Right ventricle myocardium (tissue), 1 donor: ENCODE results near the gene ALDH9A1.

DNA sequence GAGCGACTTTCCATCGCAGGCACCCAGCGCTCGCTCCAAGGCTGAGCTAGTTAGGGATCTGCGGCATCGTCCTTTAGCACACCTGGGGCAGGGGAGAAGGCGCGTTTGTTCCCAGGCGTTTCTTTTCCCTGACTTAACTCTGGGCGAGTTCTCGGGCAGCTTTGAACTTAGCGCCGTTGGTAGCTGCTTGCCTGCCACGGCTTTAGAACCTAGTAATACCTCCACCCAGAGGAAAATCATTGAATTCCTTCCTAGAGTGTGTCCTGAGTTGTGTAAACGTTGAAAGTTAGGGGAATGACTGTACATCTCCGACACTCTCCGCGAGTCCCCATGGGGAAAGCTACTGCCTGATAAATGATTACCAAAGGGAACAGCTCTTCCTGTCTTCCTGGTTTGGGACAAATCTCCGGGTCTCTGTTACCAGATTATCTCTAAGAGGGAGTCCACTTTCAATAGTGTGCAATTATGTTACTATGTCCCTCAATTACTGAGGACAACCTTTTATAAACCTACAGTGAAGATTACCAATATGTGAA, 565 bp upstream of the OLFML2B start:
- PRO-cap, 2 experiments = no peak in any of the 2 experiments

DNA sequence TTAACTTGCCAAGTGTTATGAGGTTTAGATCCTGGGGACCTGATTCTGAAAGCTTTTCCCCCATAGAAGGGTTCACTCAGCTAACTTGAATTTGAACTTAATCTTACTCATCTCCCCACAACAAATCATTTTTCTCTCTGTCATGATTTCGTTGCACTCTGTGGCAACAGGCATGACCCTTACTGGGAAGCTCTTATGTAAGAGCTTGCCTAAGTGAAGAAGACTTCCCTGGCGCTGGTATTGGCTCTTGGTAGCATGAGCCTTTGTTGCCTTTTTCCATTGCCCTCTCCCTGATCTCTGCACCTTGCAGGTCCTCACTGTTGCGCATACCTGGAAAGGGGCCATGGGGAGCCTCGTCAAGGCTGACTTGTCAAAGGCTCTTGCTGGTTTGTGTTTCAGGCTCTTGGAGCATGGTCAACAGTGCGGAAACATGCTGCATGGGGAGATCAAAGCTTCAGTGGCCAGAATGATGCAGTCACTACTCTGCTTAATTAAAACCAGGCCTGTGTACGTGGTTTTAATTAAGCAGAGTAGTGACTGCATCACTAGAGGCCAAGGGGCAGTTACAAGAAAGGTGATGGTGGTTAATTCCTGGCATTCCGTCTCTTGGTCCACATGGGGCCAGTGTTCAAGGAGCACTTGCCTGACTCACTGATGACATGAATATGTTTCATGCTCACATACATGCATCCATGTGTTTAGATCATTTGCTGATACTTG, 141.3 kb downstream of the SPATA46 start:
- PRO-cap, 2 experiments = no peak in any of the 2 experiments

GRCh38 chr1:162541458-162542190, 19.9 kb upstream of the UAP1 start:
- PRO-cap, 2 experiments = no peak in any of the 2 experiments

- PRO-cap, 2 experiments = no peak in any of the 2 experiments
Measured at GRCh38 chr1:162581107-162581718, 19.7 kb downstream of the UAP1 start.

GRCh38 chr1:162719639-162720292, 70.7 kb upstream of the HSD17B7 start:
- PRO-cap, 2 experiments = no peak in any of the 2 experiments

DNA sequence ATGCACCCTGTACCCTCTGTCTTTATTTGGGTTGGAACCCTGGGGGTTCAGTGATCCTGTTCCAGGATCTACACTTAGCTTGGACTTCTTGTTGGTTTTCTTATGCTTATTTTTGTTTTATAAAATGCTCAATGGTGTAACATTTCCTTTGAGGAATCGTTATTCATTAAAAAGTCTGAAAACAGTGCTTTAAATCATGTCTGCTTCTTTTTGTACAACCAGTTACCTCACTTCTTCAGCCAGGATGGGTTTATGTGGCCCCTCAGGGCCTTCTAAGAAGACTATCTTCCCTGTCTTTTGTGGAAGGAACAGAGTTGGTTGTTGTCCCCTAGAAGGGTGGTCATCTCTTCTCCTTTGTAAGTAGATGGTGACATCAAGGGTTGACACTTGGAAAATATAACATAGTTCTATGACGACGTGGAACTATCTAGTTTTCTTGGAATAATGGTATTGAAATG, 38.1 kb downstream of the PBX1 start:
- PRO-cap, 2 experiments = no peak in any of the 2 experiments

- PRO-cap, 2 experiments = no peak in any of the 2 experiments
Measured at GRCh38 chr1:164608372-164608776, 49.4 kb downstream of the PBX1 start.

DNA sequence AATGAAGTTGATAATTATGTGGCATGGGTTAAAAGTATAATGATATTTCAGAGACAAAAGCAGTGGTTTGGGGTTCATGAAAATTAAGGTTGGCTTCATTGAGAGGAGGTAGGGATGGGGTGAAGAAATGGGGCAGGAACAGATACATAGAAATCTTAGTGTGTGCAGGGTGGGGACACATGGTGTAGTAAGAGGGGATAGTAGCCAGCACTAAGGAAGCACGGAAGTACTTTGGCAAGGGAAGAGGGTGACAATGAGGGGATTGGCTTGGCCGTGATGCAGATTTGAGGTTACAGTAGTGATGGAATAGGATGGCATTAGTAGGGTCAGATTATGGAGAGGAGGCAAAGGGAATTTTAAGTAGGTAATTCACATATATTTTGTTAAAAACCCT, 118.6 kb downstream of the PBX1 start:
- PRO-cap, 2 experiments = no peak in any of the 2 experiments

DNA sequence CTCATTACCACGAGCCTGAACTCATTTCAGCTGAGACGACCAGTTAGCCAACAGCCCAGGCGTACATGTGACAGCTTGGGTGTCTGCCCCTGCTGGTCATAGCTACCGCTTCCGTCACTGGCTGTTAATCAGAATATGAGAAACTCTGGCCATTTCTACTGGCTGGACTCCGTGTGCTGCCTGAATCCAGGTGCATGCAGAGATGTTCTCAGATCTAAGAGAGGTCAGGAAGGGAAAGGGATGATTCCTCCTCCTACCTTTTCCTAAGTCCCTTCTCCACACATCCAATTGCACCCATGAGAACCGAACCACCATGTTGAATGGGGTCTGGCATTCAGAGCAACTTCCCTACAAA, 144.5 kb downstream of the PBX1 start:
- PRO-cap, 2 experiments = no peak in any of the 2 experiments

GRCh38 chr1:164736305-164736964, 177.5 kb downstream of the PBX1 start:
- PRO-cap, 2 experiments = no peak in any of the 2 experiments

- PRO-cap, 2 experiments = no peak in any of the 2 experiments
Measured at GRCh38 chr1:164748048-164749189, 189.4 kb downstream of the PBX1 start.

- PRO-cap, 2 experiments = no peak in any of the 2 experiments
Measured at GRCh38 chr1:164759973-164760519, 201.1 kb downstream of the PBX1 start.

GRCh38 chr1:165248852-165249282, 107.6 kb downstream of the LMX1A start:
- PRO-cap, 2 experiments = no peak in any of the 2 experiments

DNA sequence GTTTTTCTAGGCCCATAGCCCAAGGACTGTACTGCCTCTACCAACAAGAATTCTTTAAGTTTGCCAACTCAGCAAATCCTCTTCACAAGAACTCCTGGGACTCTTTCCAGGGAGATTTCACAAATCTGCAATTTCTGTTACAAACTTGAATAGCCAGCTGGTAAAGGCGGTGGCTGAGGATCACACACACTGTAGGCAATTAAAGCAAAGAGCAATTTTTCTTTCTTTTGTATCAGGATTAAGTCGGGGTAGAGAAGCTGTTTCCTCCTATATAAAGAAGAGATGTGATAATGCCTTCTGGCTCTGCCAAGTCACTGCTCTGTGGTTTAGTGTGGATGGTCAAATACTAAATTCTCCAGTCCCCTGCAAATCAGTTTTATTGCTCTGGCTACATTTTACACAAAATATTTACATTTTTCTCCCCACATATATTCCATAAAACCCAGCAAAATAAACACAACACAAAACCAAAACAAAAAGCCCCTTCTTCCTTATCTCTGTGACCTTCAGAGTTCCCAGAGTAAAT, 1.6 kb downstream of the ALDH9A1 start:
- PRO-cap, 2 experiments = no peak in any of the 2 experiments

DNA sequence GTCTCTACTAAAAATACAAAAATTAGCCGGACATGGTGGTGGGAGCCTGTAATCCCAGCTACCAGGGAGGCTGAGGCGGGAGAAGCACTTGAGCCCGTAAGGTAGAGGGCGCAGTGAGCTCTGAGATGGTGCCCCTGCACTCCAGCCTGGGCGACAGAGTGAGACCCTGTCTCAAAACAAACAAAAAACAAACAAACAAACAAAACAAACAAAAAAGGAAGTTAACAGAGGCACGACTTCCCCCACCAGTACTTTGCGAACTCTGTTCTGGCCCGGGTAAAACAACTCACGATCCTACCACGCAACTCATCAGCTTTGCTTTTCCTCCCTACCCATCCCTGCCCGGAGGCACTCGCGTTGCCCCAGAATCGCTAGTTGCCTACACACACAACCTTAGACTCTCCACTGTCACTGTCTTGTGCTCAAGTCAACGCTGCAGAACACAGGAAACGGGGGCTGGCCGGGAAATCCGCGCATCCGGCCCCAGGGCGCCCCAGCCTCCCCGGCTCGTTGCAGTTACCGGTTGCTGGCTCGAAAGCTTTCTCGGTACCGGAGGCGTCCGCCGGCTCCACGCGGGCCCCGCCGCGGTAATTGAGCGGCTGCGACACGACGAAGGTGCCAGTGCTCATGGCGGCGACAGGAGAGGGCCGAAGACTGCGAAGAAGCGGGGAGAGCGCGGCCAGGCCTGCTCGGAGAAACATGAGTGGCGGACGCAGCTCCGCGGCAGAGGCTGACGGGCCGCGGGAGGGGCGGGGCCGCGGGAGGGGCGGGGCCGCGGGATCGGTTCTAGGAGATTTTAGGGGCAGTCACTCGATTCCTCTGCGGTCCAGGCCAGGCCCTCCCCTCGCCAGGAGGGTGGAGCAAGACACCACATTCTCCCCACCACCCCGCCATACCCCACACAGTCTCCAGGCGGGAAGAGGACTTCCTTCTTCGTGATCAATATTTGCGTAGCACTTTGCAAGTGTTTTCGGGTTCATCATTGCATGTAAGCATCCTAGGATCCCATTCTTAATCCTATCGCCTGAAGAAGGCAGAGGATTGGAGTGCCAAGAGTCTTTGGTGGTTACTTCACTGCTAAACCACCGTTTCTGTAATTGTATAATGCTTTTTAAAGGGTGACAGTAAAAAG, at the start of gene ALDH9A1:
ALDH9A1 (minus strand) TSS at position 705 of the 1,132 bp plus-strand sequence.
- PRO-cap, 2 experiments = peak in 2 of 2 experiments; most common plus-strand start position 474 of the sequence (in 1); most common minus-strand start position 442 of the sequence (in 2)

DNA sequence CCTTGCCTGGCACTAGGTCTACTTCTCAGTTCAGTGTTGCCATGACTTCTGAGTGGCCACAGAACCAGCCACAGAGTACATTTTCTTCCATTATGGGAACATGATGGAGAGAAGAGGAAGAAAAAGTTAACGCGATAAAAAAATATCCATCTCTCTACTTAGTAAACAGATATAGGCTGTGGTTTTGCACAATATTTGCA, 40.9 kb upstream of the FAM78B start:
- PRO-cap, 2 experiments = no peak in any of the 2 experiments

DNA sequence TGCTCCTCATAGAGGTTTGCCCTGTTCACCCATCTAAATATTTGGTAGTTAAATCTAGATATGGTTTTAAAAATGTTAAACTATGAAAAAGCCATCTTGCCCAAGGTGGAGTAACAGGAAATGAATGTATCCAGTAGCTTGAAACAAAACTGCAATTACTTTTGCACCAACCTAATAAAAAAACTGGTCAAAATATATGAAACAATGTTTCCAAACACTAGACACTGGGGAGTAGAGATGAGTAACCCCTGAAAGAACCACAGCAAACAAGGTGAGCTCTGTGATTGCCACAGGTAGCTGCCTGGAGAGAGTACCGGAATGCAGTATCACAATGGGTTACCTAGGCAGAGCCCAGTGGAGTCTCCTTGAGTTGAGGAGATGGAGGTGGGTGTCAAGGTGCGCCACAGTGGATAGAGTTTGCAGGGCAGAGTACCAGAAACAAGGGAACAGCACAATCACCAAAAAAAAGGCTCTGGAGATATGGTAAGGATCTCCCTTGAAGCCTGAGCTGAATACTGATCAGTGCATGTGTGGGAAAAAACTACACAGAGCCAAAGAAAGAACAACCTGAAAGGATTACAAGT, 4.1 kb upstream of the MAEL start:
- PRO-cap, 2 experiments = no peak in any of the 2 experiments

- PRO-cap, 2 experiments = no peak in any of the 2 experiments
Measured at GRCh38 chr1:167085832-167086384, 4.3 kb downstream of the GPA33 start.

GRCh38 chr1:167092561-167093006, 1.3 kb upstream of the STYXL2 start:
- PRO-cap, 2 experiments = peak in 1 of 2 experiments; most common minus-strand start chr1:167092809 (in 1)

DNA sequence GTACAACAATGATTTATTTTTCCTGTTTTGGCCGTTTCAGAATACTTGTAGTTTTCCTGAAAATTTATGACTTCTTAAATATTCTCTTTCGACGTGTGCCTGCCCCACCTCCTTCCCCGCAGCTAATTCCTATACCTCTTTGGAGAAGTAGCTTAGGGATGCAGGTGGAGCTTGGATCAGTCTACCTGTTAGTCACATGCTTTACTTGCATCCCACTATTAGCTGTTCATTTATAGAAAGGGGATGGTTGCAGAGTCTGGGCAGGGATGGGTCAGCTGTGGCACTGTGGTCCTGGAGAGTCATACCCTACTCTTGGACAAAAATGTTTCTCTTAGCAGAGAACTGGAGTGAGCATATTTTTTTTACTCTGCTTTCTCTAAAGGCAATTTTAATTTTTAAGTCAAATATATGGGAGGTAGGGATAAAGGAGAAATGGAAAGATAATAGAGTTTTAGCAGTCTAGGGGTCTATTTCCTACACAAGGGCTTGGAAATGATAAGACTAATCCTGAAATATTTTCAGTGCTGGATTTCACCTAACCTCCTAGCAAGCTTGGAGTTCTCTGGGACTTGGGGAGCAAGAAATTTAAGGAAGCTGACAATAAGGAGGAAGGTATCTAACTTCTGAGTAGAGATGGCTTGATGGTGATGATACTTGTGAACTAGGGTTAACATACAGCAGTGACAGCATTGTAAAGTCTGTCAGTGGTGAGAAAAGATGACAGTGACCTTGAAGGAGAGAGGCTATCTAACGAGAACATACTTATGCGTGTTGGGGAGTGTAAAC, 16.0 kb downstream of the POU2F1 start:
- PRO-cap, 2 experiments = no peak in any of the 2 experiments